ENCODE measurements around a stretch of chr1.

DNA sequence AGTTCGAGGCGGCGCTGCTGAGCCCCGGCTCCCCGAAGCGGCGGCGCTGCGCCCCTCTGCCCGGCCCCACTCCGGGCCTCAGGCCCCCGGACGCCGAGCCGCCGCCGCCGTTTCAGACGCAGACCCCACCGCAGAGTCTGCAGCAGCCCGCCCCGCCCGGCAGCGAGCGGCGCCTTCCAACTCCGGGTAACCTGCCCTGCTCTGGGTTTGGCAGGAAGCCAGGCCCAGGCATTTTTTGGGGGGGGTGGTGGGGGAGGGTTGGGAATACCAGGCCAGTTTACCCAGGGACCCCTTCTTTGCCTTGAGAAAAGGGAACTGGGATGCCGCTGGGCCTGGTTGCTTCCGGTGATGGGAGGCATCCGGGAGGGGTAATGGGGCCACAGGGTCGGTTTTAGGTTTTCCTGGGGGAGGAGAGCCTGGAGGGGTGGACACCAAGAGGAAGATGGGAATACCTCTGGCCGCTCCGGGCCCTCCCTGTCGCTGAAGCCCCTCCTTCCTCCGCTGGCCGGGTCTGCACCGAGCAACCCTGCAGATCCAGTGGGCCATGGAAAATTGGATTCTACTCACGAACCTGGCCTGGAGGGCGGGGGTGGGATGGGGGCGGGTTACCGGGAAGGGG, 448 bp downstream of the AKIRIN1 start:
- RRBS, result 4% methylated on average over 31 of the region's 41 CpGs

DNA sequence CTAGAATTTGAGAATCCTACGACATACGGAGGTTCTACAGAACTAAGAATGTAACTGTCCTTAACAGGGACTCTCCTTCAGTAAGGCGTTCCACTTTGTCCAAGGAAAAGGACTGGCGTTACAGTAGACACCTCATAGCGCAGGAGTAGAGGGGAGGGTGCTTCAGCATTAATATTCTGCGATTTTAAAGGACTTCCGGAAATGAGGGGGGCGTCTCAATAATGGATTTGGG, 1.1 kb downstream of the AKIRIN1 start:
- RRBS, result no CpG with 5 or more reads among the region's 8 CpGs

GRCh38 chr1:39025623-39025846, 615 bp upstream of the NDUFS5 start:
- RRBS, result no CpG with 5 or more reads among the region's 4 CpGs

DNA sequence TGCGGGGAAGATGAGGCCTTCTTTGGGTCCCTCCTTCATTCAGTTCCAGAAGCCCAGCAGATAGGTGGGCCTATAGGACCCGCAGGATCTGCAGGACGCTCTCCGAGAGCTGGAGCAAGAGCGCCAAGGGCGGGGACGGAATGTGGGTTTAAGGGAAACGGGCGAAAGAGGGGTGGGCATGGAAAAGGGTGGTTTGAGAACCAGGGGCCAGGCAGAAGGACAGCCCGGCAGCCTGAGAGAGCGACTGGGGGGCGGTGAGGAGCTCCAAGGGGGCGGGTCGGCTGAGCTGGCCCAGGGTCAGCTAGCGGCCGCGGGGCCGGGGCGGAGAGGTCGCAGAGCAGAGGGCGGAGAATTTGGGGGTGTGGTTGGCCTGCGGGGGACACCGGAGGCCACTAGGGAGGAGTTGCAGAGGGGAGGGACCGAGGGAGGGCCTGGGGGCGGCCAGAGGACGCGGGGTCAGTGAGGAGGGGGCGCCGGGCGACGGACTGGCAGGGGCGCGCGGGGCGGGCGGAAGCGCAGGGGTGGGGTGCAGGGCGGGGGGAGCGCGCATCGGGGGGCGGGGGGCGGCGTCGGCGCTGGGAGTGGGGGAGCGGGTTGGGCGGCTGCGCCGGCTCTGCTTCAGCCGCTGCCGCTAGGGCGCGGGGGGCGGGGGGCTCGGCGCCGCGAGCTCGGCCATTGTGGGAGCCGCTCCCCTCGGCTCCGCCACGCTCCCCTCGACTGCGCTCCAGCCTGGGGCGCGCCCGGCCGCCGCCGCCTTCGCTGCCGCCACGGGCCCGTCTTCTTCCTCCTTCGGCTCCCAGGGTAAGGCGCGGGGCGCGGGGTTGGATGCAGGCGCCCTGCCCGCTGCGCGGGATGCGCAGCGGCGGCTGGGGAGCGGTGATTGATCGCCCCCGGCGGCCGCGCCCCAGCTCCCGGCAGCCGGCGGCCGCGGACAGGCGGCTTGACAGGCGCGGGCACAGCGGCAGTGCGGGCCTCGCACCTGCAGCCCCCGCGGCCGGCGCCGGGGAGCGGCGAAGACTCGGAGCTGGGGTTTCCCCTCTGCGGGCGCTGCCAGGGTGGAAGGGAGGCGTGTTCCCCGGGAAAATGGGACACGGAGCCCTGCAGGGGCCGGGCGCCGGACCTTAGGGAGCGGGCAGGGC, 55.0 kb downstream of the NDUFS5 start:
- RRBS, result 2% methylated on average over 34 of the region's 122 CpGs

DNA sequence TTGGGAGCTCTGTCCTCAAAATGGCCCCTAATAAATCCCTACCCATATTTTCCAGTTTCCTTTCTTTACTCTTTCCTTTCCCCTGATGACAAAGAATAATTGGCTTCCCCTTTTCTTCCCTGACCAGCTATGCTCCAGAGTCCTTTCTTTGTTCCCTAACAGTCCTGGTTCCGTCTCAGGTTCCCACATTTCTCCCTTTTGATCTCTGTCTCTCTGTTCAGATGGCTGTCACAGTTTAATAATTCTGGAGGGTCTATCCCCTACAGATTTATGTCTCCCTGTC, 78.1 kb downstream of the NDUFS5 start:
- RRBS, result no CpG with 5 or more reads among the region's 1 CpG

GRCh38 chr1:39131961-39132841, 72.3 kb upstream of the MACF1 start:
- RRBS, result no CpG with 5 or more reads among the region's 4 CpGs

- RRBS, result no CpG with 5 or more reads among the region's 4 CpGs
Measured at GRCh38 chr1:39142650-39143296, 61.7 kb upstream of the MACF1 start.

- RRBS, result no CpG with 5 or more reads among the region's 2 CpGs
Measured at GRCh38 chr1:39216311-39216871, 11.9 kb downstream of the MACF1 start.

DNA sequence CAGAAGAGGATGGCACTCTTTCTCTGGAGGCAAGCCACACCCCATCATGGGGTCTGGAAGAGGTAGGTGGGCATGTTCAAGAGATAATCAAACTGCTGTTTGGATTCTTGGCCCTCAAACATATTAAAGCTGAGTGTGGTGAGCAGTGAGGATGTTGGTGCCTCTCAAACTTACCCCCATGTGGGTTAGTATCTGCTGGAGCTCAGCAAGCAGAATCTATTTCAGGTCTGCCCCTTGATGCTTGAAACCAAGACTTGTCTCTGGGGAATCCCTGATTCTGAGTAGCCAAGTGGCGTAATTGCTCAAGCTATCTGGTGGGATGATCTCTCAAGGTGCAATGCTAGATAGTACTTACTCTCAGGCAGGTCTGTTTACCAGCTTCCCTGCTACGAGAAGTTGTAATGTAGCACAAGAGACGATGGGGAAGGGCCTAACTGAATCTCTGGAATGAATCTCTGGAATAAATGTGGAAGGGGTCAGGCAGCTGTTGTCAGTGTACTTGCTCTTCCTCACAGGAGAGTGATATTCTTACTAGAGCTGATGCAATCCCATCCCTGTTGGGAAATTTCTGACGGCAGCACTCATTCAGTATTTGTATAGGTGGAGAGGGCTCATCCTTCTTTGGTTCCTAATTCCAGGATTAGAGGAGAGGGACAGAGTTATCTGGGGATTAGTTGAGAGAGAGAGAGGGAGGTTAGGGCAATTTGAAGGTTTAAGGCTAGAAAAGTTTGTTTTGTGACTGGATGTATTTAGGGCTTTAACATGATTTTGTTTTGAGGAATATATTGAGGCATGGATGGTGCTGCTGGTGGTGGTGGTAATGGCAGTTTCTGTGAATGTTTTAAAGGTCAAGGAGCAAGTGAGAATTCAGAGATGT, 65.4 kb downstream of the MACF1 start:
- RRBS, result no CpG with 5 or more reads among the region's 4 CpGs

- RRBS, result no CpG with 5 or more reads among the region's 9 CpGs
Measured at GRCh38 chr1:39282934-39283865, 78.7 kb downstream of the MACF1 start.

DNA sequence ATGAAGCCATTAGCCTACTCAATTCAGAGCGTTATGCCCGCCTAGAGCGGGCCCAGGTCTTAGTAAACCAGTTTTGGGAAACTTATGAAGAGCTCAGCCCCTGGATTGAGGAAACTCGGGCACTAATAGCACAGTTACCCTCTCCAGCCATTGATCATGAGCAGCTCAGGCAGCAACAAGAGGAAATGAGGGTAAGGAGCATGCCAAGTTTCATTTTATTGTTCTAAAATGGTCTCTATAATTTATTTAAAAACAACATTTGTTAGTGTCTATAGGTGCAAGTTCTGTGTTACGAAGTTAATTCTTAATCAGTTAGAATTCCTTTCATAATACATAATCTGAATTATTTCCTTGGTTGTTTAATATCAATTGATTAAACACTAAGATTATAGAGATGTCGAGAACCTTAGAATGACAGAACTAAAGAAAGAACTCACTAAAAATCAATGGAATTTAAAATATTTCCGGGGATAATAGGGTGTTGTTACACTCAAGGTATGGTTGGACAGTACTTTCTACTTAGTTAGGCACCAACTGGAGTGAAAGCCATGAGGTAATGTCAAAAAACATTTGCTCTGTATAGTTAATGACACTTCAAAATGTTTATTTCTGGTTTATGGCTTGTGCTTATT, 56.9 kb upstream of the BMP8A start:
- RRBS, result no CpG with 5 or more reads among the region's 7 CpGs

DNA sequence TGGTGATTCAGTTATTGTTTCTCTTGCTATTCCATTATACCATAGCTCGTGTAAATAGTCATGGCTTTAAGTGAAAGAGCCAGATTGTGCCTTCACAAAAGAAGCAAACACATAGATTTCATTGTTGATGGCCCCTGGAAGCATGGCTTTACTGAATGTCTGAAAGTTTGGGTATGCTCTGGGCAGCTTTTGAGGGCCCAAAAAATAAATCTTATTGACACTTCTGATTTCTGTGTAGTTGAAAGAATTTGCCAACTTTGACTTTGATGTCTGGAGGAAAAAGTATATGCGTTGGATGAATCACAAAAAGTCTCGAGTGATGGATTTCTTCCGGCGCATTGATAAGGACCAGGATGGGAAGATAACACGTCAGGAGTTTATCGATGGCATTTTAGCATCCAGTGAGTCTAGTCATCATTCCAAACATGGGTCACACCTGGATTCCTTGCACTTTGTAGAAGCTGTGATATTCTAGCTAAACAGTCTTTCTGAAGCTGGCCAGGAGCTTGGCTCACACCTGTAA, 31.0 kb upstream of the BMP8A start:
- RRBS, result no CpG with 5 or more reads among the region's 7 CpGs

- RRBS, result no CpG with 5 or more reads among the region's 8 CpGs
Measured at GRCh38 chr1:39560222-39560879, 16.2 kb downstream of the PABPC4 start.

- RRBS, result no CpG with 5 or more reads among the region's 9 CpGs
Measured at GRCh38 chr1:39593976-39594458, 17.4 kb upstream of the PABPC4 start.

DNA sequence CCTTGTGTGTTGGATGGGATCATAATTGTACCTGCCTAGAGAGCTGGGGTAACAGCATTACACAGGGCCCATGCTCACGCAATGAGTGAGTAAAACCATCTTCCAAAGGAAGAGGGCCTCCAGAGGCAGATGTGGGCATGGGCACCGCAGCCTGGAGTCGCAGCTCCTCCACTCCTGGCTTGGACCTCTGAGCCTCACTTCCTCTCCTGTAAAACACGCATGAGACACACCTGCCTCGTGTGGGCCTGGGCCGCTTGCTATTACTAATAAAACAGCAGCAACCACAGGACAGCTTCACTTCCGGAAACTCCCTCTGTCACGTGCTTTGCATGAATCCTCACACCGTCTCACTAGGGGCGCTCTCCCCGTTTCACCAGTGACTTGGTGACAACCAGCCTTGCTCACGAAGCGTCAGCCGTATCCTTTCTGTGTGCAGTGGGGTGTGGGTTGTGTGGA, 10.4 kb upstream of the BMP8B start:
- RRBS, result no CpG with 5 or more reads among the region's 14 CpGs

GRCh38 chr1:39817266-39817840, 28.7 kb upstream of the BMP8B start:
- RRBS, result no CpG with 5 or more reads among the region's 20 CpGs

DNA sequence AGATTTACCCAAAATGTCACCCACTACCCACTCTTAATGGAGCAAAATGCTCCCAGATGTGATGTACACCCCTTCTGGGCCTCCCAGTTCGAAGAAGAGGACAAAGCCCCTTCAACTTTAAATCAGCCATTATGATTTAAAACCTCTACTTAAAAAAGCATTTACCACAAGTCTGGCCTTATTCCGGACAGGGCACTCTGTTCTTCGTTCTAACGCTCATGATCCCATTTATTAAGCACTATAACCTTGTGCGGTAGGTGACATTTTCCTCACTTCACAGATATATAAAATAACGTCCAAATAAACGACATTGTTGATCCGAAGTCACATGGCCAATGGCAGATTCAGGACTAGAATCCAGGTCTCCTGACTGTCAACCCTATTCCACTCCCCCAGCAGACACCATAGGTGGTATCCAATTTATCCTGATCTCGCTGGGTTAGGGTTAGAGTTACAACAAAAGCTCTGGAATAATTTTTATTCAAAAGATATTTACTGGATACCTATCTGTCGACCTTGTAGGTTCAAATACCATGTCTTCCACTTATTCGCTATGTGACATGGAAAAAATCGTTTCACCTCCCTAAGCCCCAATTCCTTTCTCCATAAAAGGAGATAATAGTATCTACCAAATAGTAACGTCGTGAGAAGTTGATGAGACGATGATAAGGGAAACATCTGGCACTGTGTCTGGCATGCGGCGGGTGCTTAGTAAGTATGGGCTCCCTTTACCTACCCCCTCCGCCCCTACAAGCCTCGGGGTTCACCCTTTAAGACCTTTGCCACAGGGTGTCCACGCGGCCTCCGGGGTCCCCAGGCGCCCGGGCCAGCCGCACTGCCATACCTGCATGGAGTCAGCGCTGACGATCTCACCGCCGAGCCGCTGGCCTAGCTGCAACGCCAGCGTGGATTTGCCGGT, 571 bp downstream of the TRIT1 start:
- RRBS, result 2% methylated on average over 6 of the region's 33 CpGs

GRCh38 chr1:39893152-39893678, 8.5 kb downstream of the MYCL start:
- RRBS, result no CpG with 5 or more reads among the region's 2 CpGs

DNA sequence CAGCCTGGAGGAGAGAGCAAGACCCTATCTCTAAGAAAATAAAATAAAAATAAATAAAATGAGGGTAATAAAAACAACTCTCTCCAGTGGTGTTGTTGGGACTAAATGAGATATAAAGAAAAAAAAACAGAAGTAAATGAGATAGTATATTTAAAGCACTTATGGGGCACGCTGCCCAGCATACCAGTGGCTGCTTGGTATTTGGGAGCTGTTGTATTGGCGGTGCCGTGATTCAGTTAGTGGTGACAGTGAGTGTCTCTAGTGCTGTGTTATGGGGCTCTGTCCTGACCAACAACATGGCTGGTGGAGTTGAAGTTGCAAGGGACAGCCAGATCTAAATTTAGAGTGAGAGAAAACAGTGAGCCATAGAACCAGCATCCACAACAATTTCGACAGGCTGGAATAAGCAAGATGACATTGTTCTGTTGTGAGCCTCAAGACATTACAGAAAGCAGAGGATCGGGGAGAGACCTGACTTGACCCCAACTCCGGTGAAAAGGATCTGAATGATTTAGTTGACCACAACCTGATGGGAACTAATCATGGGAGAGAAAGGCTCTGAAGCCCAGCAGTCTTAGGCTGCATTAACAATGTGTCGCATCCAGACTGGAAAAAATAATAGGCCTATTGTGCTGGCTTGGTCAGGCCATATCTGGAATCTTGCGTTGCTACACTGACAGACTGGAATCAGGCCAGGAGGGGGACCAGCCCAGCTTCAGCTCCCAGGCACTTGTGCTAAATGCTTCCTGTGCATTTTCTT, 2.4 kb upstream of the MFSD2A start:
- RRBS, result no CpG with 5 or more reads among the region's 8 CpGs

DNA sequence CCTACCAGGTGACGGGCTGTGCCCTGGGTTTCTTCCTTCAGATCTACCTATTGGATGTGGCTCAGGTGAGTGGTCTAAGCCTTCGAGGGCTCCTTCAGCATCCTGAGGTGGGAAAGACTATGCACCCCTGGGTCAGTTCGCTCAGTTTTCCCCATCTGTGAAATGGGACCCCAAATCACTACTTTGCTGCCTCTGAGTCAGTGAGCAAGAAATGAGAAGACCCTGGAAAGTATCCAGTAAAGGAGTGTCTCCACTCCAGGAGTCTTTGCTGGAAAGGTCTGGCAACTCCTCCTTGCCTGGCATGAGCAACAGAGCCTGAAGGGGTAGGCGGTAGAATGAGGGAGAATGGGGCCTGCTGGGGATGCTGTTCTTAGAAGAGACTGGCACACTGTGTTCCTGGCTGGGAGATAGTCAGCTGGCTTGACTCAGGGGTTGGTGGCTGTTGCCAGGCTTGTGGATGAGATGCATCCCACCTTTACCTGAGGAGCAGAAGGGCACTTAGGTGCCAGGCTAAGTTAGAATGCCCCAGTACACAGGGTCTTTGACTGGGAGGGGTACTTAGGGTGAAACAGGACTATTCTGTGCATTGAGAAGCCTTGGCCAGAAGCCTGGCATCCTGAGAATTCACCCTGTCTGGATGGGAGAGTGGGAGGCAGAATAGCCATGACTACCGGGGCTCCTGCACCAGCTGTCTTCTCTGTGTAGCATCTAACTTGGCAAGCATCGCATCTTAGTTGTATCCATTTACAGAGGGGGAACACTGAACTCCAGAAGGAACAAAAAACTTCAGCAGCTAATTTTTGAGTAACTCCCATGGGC, 2.4 kb downstream of the MFSD2A start:
- RRBS, result no CpG with 5 or more reads among the region's 6 CpGs

All from iris pigment epithelial cell (primary cell).